Non-pigmented ciliary epithelial cell (primary cell): ENCODE results near the gene REM2.

DNA sequence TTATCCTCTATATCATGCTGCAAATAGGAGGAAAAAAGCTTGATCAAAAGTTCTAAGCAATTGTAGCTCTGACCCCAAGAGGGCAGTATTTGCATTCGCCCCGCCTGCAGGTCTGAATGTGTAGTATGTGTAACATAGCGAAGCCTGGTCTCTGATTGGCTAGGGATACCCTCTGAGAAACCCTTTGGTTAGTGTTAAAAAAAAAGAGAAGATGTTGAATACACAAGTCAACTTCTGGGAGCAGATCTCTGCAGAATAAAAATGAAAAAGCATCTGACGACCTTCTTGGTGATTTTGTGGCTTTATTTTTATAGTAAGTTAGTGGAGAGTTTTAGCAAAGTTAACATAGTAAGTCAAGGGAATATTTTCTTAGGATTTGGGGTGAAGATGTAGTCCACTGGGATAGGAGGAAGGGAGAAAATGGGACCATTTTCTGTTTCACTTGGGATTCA, 151.7 kb upstream of the OR4E1 start:
- RRBS, result no CpG with 5 or more reads among the region's 4 CpGs

GRCh38 chr14:21894773-21895176, 221.2 kb upstream of the OR4E1 start:
- RRBS, result no CpG with 5 or more reads among the region's 8 CpGs

DNA sequence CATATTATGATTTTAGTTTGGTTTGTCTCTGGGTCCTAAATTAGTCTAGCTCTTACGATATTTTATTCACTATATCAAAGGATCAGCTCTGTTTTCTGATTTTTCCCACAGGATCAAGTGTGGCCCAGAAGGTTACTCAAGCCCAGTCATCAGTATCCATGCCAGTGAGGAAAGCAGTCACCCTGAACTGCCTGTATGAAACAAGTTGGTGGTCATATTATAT, 422.5 kb upstream of the OR4E1 start:
- RRBS, result no CpG with 5 or more reads among the region's 1 CpG

DNA sequence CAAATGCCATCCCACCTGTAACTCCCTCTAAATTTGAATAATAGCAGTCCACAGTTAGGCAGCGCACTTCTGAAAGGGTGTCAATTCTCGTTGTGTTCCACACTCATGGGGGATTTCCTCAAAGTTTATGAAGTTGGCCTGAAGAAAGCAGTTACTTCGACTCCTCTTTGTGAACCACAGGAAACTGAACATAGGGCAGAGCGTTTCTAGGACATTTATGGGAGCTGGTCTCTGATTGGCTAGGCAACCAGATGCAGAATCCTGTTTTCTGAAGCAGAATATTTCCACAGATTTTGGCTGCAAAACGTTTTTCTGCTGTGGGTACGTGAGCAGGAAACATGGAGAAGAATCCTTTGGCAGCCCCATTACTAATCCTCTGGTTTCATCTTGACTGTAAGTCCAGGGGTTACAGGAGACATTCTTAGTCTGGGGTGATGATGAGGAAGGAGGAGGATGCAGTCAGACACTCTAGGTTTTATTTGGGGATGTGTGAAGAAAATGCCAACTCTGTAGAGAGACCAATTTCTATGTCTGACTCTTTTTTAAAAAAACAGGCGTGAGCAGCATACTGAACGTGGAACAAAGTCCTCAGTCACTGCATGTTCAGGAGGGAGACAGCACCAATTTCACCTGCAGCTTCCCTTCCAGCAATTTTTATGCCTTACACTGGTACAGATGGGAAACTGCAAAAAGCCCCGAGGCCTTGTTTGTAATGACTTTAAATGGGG, 431.6 kb upstream of the OR4E1 start:
- RRBS, result no CpG with 5 or more reads among the region's 9 CpGs

- RRBS, result no CpG with 5 or more reads among the region's 4 CpGs
Observed at GRCh38 chr14:22432292-22433033, 156.6 kb downstream of the DAD1 start.

DNA sequence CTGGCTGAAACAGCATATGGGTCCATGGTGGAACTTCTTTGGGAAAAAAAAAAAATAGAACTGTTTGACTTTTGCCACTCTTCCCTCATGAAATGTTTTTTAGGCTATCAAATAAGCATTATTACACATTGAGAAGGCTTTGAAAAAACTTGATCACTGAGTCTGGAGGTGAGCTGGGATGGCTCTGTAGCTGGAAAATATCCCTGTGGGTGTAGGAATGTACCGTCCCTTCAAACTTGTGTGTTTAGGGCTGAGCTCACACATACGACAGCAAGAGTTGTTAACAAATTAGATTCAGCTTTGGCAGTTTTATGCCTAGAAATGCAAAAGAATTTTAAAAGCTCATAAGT, 78.6 kb downstream of the DAD1 start:
- RRBS, result no CpG with 5 or more reads among the region's 2 CpGs

GRCh38 chr14:22538495-22538971, 50.5 kb downstream of the DAD1 start:
- RRBS, result no CpG with 5 or more reads among the region's 5 CpGs

GRCh38 chr14:22558211-22558907, 30.7 kb downstream of the DAD1 start:
- RRBS, result no CpG with 5 or more reads among the region's 25 CpGs

DNA sequence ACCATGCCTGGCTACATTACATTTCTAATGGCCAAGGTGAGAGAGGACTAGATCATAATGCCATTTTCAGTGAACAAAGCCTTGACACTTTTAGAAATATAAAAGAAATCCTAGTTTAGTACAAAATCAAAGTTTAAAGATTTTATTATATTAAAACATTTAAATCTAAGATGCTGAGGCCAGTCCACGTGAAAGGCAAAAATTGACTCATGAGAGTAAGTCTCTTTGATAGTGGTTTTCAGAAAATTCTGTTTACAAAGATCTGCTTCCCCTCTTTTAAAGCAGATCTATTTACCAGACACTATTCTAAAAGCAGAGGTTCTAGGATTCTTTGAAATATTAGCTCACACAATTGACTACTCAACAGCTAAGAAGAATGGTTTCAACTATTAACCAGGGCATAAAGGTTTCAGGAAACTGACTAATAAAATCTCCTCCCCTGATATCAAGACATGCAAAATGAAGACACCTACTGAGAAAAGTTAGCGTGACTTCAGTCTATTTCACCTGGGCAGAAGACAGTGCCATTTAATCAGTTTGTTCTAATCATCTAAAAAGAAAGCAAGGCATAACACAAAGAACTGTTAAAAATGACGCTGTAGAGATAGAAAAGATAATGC, 22.3 kb downstream of the DAD1 start:
- RRBS, result no CpG with 5 or more reads among the region's 3 CpGs

DNA sequence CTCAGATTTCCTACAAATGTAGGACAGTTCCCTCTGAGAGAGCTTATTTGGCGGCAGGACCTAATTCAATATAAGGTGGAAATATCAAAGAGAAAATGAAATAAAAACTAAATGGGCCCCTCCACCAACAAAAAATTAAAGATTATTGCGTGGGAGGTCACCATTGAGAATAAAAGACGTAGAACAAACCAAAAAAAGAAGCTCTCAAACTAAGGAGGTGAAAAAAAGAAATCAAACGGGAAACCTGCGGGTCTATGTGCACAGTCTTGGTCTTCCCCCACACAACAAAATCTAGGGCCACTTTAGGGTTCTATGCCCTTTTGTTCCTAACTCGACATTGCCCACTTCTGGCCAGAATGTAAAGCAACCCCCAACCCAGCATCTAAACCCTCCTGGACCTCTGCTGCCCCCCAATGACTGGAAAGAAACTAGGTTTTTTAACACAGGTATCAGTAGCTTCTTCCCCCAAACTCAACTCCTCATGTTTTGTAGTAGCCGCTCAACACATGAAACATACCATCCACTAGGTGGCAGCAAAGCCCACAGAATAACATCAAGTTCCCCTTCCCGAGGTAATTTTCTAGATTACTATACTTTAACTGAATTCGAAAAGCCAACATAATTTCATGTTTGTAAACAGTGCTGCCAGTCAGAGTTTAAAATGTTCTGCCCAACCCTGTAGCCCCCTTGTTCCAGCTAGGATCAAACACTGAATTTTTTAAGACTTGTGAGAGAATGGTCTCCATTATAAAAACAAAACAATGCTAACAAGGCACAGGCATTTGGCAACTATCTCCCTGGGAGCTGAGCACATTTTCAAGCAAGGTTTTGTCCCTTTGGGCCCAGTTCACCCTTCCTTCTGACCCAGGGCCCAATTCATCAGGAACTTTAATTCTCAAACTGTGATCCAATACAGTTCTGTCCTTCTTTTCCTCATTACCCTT, 18.7 kb downstream of the DAD1 start:
- RRBS, result no CpG with 5 or more reads among the region's 9 CpGs

- RRBS, result 2% methylated on average over 5 of the region's 40 CpGs
Observed at GRCh38 chr14:22766815-22767565, 502 bp downstream of the OXA1L start.

GRCh38 chr14:22794507-22795041, 20.7 kb downstream of the SLC7A7 start:
- RRBS, result no CpG with 5 or more reads among the region's 8 CpGs

DNA sequence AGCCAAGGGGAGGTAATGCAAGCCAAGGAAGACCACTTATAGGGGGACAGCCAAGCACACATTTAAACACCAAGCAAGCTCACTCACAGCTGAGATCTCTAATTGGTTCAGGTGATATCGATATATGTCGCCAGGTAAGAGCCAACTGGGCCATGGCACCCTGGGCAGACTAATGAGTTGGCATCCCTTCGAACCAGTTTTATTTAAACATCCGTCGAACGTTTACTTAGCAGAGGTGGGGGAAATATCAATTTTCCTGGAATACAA, 4.9 kb upstream of the SLC7A7 start:
- RRBS, result no CpG with 5 or more reads among the region's 6 CpGs

GRCh38 chr14:22882490-22883412, at the start of gene REM2:
Gene REM2, plus strand, starts transcription at chr14:22883222.
- RRBS, result 6% methylated on average over 2 of the region's 17 CpGs

- RRBS, result 5% methylated on average over 1 of the region's 5 CpGs
Observed at GRCh38 chr14:23056521-23056720, 899 bp downstream of the CDH24 start.

GRCh38 chr14:23090386-23090825, 4.5 kb downstream of the ACIN1 start:
- RRBS, result no CpG with 5 or more reads among the region's 5 CpGs

DNA sequence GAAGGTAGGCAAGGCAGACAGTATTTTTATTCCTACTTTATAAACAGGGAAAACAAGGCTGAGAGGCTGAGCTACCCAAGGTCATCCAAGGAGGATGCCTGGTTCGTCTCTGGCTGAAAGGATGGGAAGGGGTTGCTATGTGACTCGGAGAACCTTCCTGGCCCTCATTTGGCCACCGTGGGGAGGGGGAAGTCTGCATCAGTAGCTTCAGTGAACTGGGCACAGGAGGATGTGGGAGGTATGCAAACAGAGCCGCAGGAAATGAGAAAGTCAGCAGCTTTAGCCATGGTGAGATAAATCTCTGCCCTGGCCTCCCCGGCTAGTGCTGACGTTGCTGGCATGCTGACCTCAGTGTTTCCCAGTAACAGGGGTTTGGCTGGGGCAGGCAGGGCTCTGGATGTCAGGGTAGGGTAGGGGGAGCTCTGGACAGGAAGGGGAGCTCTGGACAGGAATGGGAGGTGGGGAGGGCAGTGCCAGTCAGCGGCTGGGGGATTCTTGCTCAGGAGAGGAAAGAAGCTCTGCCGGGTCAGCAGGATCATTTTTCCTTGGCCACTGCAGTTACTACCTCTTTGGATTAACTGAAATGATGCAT, 2.3 kb upstream of the CEBPE start:
- RRBS, result no CpG with 5 or more reads among the region's 8 CpGs

GRCh38 chr14:23302057-23302592, 534 bp downstream of the PPP1R3E start:
- RRBS, result under 1% methylated on average over 31 of the region's 63 CpGs